ENCODE measurements around a stretch of chr10.

GRCh38 chr10:113073400-113074269, 123.6 kb downstream of the TCF7L2 start:
- RAMPAGE, long total RNA: no peak
- RRBS: 53% methylated on average over 1 of the region's 26 CpGs

- RAMPAGE, long total RNA: no peak
- RRBS: no CpG with 5 or more reads among the region's 10 CpGs
Measured at GRCh38 chr10:113091597-113092445, 141.8 kb downstream of the TCF7L2 start.

GRCh38 chr10:113093834-113094449, 143.9 kb downstream of the TCF7L2 start:
- RAMPAGE, long total RNA: no peak
- RRBS: no CpG with 5 or more reads among the region's 10 CpGs

DNA sequence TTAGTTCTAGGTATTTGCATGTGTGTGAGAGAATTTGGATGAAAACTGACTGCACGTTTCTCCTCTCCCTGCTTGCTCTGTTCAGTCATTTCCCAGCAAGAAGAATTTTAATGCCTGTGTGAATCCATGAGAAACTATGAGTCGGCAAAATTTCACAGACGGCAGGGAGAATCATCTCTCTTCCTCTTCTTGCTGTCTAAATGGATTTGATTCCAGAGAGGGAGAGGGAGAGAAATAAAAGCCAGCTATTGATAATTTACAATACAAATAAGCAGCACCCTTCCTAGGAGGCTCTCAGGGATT, 183.5 kb downstream of the TCF7L2 start:
- RAMPAGE, long total RNA: no peak
- RRBS: no CpG with 5 or more reads among the region's 3 CpGs

DNA sequence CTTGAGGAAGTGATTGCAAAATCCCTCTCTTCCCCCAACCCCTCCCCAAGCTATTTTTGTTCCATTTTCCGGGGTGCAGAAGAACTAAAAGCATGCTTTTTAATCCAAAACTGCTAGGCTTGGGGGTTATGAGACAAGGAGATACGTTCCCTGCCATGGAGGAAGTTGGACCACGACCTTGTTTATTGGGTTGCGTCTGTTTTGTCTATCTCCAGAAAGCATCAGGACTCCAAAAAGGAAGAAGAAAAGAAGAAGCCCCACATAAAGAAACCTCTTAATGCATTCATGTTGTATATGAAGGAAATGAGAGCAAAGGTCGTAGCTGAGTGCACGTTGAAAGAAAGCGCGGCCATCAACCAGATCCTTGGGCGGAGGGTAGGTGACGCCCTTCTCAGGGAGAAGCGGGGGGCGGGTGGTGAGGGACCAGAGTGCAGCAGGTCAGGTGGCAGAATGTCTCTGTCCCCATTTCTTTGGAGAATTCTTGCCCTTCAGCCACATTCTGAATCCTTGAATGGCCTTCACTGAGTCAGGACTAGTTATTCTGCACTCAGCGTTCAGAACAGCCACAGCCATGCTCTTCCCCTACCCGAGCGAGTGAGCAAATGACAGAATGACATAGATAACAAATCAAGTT, 201.6 kb downstream of the TCF7L2 start:
- RAMPAGE, long total RNA: no peak
- RRBS: no CpG with 5 or more reads among the region's 15 CpGs

- RAMPAGE, long total RNA: no peak
- RRBS: no CpG with 5 or more reads among the region's 10 CpGs
Measured at GRCh38 chr10:113384814-113385332, 168.0 kb upstream of the HABP2 start.

- RAMPAGE, long total RNA: no peak
- RRBS: no CpG with 5 or more reads among the region's 8 CpGs
Measured at GRCh38 chr10:113425504-113425997, 127.3 kb upstream of the HABP2 start.

GRCh38 chr10:113434232-113434805, 118.5 kb upstream of the HABP2 start:
- RAMPAGE, long total RNA: no peak
- RRBS: no CpG with 5 or more reads among the region's 3 CpGs

- RAMPAGE, long total RNA: no peak
- RRBS: no CpG with 5 or more reads among the region's 2 CpGs
Measured at GRCh38 chr10:113446633-113447292, 106.1 kb upstream of the HABP2 start.

- RAMPAGE, long total RNA: no peak
- RRBS: no CpG with 5 or more reads among the region's 3 CpGs
Measured at GRCh38 chr10:113859356-113860100, 5.1 kb downstream of the NHLRC2 start.

- RAMPAGE, long total RNA: no peak
- RRBS: no CpG with 5 or more reads among the region's 6 CpGs
Measured at GRCh38 chr10:114046805-114047405, 3.2 kb downstream of the ADRB1 start.

DNA sequence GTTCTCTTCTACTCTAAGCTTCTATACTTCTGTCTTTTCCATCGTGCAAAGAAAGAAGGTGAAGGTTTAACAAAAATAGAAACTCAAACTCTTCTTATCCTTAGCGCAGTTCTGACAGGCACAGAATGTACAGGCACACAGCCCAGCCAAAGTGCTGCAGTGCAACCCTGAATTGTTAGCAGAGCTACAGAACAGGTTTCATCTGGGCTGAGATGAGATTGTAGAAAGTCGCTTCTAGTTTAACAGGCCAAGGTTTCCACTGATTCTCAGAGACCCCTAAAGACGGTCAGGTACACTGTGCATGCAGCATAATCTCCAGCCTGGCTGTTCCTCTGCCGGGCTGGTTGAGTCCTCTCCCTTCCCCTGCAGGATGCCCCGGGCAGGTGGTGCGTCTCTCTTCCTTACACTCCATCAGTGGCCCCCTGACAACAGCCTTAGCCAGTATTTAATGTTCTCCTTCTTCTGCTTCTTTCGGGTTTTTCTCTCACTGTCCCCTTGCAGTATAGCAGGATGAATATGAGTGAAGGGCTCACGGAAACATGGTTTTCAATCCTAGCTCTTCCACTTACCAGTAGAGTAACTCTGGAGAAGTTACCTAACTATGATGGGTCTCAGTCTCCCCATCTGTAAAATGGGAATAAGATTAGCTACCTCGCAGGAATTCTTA, 79.5 kb upstream of the AFAP1L2 start:
- RAMPAGE, long total RNA: no peak
- RRBS: no CpG with 5 or more reads among the region's 10 CpGs

DNA sequence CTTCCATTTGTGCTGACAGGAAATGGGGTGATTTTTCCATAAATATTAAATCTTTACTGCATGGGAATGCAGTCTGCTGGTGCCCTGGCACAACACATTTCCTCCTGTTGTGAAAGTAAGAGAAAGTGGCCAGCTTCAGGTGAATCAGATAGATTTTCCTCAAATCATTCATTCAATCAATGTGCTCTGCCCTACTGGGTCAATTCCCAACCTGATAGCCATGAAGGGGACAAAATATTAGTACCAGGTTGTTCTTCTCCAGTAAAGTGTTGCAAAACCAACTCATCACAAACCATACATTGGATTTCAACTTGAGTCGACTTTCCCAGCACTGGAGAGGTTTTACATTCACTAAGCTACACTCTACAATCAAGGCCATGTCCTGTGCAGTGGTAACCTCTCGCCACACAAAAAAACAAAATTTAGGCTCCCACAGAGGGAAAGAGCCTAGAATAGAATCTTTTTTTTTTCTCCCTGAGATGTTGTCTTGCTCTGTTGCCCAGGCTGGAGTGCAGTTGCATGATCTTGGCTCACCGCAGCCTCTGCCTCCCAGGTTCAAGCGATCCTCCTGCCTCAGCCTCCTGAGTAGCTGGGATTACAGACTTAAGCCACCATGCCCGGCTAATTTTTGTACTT, 123.1 kb downstream of the ABLIM1 start:
- RAMPAGE, long total RNA: no peak
- RRBS: no CpG with 5 or more reads among the region's 5 CpGs

- RAMPAGE, long total RNA: no peak
- RRBS: no CpG with 5 or more reads among the region's 6 CpGs
Measured at GRCh38 chr10:114573390-114573756, 84.7 kb downstream of the ABLIM1 start.

GRCh38 chr10:114629840-114630714, 28.0 kb downstream of the ABLIM1 start:
- RAMPAGE, long total RNA: no peak
- RRBS: no CpG with 5 or more reads among the region's 4 CpGs

- RAMPAGE, long total RNA: no peak
- RRBS: no CpG with 5 or more reads among the region's 4 CpGs
Measured at GRCh38 chr10:114719120-114719918, 61.2 kb upstream of the ABLIM1 start.

DNA sequence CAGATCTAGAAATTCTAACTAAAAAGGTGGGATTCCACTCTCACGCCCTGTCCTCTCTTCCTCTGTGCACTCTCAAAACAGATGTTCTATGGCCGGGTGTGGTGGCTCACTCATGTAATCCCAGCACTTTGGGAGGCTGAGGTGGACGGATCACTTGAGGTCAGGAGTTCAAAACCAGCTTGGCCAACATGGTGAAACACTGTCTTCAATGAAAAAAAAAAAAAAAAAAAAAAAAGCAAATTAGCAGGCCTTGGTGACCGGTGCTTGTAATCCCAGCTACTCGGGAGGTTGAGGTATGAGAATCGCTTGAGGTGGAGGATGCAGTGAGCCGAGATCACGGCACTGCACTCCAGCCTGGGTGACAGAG, 52.6 kb upstream of the FHIP2A start:
- RAMPAGE, long total RNA: no peak
- RRBS: no CpG with 5 or more reads among the region's 8 CpGs

- RAMPAGE, long total RNA: no peak
- RRBS: no CpG with 5 or more reads among the region's 13 CpGs
Measured at GRCh38 chr10:115024094-115024637, 69.0 kb upstream of the ATRNL1 start.

DNA sequence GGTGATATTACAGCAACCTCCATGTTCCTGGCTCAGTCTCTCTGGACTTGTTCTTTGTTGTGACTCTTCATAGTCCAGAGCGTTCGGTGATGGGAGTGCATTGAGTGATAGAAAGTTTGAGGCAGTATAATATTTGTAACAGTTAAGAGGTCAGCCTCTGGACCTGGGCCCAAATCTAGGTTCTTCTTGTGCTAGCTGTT, 252.3 kb downstream of the GFRA1 start:
- RAMPAGE, long total RNA: no peak
- RRBS: no CpG with 5 or more reads among the region's 2 CpGs

GRCh38 chr10:116207189-116207572, 65.8 kb downstream of the GFRA1 start:
- RAMPAGE, long total RNA: no peak
- RRBS: no CpG with 5 or more reads among the region's 3 CpGs

All from epithelial cell of proximal tubule (primary cell).